Foreskin keratinocyte (primary cell): ENCODE data around the genes SMIM26, DTD1 and XRN2.

DNA sequence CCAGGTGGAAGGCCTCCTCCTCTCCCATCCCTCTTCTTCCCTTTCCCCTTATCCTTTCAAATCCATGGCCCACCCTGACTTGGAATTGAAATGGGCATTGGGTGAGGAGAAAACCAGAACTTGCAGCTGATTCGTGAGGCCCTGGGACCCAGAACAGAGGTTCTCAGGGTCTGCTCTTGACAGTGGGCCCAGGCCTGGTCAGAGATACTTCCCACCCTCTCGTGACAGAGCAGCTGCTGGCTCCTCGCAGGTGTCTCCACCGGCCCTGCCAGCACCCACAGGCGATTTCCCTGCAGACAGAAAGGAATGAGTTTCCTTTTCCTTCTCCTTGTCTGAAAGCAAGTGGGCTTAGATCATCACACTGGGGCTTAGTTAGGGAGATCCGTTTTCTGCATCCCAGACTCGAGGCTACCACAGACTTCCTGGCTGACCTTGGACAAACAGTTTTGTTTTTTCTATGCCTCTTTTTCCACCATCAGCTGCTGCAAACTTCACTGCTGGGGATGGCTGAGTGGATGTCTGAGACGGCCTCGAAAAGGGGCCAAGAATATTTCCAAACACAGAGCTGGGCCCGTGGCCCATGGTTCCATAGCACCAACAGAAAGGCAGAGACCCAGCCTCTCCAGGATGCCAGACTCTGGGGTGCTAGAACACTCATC lies 86.4 kb downstream of the BANF2 start:
- RAMPAGE, total RNA, result no peak

DNA sequence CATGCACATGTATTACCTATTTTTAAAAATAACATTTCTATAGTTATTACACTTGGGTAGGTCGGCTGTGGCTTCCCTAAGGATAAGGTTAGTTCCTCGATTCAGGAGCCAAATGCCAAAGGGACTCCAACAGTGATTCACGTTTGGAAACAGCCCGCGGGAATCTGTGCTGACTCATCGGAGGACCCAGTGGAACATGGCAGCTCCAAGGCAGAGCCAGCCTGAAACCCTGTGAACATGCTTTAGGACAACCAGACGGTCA lies 133.4 kb downstream of the SNX5 start:
- RAMPAGE, total RNA, result no peak

GRCh38 chr20:17849360-17850503 lies 118.9 kb downstream of the SNX5 start:
- RAMPAGE, total RNA, result no peak

- RAMPAGE, total RNA, result no peak
Observed at GRCh38 chr20:17962484-17963441, 5.8 kb downstream of the SNX5 start.

- RAMPAGE, total RNA, result start-site peak on the plus strand at chr20:18567427-18567443, 84 and 80 reads in 2 replicates
Observed at GRCh38 chr20:18566798-18567865, at the start of gene SMIM26. Gene SMIM26, plus strand, starts transcription at chr20:18567432.

DNA sequence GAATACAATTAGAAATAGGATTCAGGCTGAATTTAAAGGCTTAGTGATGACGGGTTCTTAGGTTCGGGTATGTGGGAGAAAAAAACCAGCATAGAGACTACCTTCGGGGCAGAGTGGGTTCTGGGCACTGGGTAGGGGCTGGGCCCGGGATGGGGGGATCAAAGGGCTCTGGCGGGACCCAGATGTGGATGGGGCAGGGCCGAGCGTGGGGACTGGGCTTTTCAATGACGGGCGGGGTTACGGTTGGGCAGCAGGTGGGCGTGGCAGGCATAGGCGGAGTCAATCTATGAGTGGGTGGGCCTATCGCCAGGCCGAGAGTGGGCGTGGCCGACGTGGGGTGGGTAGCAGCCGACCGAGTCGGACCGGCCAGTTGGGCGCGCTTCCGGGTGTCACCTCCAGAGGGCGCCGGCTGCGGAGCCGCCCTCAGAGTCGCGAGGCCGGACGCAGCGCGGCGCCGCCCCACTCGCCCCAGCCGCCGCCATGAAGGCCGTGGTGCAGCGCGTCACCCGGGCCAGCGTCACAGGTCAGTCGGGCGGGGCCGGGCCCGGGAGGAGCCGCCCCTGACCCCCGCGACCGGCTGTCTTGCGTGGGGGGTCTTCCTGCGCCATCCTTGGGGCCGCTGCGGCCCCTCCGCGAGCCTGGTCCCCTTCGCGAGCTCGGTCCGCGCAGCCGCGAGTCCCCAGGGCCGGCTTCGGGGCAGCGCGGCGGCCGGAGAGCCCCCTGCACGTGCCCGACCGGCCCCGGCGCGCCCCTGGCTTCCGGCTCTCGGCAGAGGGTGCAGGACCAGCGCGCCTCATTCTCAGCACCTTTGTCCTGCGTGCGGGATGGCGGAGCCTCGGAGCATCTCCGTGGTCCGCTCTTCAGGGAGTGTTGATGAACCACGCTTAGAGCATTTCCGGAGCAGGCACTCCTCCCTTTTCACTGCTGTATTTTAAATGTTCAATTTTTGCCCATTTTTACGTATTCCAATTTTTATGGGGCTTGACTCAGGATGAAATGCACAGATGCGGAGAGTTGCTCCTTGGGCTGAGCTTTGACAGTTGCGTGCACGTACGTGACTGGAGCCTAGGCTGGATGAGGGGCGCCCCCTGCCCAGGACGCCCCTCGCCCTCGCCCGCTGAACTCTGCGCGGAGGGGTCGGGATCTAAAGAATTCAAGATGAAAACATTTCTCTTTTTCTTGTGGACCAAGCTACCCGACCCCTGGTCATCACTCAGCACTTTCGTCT lies at the start of gene DTD1:
Gene DTD1 (plus strand): TSS at position 462 of the 1,228 bp plus-strand sequence.
- RAMPAGE, total RNA, result start-site peak on the plus strand centred at position 442 of the sequence, 68 bp wide, 149 and 163 reads in 2 replicates

DNA sequence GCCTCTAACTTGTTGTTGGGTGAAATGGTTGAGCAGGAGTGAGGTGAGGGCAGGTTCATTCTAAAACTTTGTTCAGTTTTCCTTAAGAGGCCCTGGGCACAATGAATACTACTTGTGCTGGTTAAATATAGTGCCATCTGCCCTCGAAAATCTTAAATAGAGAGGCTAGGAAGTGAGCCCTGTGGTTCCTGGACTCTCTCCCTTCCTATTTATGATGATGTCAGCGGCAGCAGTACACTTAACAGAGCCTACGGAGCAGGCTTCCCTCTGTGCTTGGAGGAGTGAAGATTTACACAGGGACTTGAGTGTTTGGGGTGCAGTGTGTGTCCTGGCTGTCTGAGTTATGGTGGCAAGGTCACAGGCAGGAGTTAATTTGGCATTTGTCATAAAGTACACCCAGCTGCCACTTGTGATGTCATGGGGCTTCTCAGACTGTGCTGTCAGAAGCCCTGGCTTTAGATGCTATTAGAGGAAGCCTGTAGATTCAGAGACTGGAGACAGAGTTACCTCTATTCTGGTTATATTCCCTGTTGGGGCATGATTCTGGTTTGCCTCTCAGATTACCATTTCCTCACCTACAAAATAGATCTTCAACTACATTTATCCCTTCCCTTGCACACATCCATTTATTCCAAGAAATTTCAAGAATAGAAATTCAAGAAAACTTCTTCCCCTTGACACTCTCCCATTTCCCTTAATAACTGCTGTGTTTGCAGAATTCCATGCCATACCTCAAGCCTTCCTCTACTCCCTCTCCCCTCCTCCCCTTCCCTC lies 72.0 kb downstream of the SLC24A3 start:
- RAMPAGE, total RNA, result no peak

GRCh38 chr20:19875826-19876158 lies 117.7 kb downstream of the RIN2 start:
- RAMPAGE, total RNA, result no peak

DNA sequence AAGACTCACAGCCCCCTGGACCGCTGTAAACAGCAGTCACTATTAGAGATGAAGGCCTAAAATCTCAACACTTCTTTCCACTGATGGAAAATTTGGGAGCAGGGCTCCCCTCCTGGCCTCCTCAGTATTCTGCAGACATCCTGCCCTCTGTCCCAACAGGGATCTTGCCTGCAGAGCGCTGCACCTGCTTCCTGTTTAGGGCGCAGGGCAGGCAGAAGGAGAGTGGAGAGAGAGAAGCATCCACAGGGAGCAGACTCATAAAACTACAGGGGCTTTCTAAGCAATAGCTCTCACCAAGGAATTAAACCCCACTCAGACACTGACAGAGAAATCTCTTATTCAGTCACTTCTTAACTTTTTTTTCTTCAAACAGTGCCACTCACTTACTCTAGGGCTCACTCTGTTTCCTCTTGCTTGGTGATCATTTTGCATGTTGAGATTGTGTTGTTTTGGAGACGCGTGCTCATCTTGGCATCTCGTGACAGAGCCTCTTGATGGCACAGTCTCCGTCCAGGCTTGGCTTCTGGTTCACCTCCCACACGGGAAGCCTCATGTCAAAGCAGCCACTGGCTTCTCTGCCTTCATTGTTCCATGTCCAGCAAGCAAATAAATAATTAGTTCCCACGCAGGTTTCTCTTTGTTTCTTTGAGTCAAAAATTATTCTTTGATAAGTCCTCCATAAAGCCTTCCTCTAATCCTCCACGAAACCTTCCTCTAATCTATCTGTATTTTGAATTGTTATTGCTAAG lies 153.1 kb upstream of the INSM1 start:
- RAMPAGE, total RNA, result no peak

DNA sequence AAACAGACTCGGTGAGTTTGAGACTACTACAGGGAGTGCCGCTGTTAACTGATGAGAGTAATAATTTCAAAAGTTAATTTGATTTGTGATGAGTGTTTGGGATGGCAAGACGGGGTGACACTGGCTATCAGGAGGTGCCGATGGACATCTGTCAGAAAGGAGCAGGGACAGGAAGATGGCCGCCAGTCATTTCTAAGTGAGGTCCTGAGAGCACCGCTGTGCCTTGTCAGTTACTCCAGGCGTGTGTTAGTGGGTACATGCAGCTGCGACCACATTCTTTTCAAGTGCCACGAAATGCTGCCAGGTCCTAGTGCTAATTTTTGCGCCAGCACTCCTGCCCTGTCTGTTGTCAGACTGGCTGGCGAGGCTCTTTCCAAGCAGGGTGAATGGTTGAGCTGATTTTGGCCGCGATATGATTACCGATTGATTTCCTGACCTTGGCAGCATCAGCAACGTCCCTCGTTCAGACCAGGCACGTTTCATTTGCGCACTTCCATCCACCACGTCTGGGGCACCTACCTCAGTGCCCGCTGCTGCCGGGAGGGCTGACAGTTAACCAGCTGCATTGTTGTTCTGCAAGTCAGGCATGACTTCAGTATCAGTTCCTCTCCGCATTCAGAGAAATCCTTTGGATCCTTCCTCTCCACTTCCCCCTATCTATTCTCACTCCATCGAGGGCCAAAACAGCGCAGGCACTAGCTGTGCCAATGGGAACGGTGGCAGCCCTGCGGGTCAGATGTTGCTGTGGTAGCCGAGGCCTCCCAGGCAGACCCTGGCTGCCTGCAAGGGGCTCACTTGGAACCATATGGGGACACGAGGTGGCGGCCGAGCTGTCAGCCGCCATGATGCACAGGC lies 64.4 kb upstream of the INSM1 start:
- RAMPAGE, total RNA, result no peak

- RAMPAGE, total RNA, result no peak
Observed at GRCh38 chr20:20520813-20521480, 153.0 kb downstream of the INSM1 start.

DNA sequence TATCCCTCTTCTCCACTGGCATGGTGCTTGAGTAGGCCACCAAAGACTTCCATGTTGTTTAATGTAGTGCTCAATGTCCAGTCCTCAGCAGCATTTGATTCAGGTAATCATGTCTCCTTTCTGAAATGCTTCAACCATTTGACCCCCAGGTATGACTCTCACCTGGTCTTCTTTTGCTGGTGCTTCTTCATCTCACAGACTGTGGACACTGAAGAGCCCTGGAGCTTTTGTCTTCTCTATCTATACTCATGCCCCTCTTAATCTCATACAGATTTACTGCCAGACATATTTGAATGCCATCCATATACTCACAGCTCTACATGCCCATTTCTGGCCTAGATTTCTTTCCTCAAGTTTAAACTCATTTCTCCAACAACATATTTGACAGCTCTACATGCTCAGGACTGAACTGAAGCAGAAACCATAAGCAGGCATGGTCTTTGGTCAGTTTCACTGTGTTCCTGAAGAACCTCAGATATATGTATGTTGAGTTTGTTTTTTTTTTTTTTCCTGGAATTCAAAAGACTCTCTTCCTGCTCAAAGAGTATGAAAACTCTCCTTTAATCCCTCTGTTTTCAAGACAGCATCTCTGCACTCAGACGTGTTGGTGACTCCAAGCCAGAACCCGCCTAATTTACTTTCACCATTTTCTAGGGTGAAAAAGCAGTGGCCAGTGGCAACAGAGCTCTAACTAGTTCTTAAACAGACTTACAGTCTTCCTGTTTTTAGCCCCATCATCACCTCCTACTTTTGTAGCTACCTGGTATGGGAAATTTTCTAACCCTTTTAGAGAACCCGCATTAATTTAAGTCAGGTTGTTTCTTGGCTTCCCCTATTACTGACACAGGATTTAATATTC lies 137.3 kb downstream of the RALGAPA2 start:
- RAMPAGE, total RNA, result no peak

DNA sequence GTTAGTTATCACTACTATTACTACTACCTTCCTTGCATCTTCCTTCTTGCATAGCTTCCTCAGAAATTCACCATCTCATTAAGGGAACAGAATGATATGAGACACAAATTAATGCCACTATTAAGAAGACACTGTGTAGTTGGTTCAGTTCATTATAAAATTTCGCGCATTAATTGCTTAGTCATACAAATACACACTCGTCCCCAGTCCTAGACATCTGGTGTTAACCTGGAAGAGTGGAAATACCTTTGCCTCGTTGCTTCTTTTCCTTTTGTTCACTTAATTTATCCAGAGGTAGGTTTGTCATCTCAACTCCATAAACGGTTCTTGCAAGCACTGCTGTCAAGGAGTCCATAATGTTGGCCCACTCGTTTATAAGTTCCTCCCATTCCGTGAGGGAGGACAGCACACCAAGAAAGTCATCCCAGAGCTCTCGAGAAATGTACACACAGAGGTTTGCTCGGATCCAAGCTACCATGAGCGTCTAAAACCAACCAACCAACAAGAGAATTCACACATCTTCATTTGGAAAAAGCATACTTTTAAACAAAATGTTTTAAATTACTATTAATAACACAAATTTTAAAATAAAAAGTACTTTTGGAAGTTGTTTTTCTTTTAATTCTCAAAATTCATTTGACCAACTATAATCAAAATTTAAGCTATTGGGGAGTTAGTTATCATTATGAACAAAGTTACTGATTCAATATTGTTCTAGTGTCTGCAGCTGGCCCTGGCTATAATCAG lies 107.3 kb downstream of the RALGAPA2 start:
- RAMPAGE, total RNA, result no peak

DNA sequence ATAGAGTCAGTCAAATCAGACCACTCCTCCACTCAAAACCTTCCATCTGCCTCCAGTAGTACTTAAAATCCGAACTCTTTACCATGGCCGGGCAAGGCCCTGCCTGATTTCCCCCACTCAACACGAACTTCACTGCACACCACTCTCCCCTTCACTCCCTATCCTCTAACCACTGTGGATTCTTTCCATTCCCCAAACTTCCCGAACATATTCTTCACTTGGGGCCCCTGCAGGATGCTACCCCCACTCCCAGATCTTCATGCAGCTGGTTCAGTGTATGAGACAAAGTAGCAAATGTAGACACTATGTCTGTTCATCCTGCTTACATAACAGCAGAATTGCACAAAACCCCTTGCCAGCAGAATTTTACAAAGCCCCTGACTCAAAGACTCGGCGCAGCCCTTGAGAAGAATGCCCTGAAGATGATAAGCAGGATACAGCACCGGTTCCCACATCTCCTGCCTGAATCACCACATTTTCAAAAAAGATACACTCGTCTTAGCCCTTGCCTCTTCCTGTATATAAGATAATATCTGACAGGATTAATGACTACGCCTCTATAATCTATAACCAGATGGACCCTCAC lies 29.0 kb downstream of the RALGAPA2 start:
- RAMPAGE, total RNA, result no peak

DNA sequence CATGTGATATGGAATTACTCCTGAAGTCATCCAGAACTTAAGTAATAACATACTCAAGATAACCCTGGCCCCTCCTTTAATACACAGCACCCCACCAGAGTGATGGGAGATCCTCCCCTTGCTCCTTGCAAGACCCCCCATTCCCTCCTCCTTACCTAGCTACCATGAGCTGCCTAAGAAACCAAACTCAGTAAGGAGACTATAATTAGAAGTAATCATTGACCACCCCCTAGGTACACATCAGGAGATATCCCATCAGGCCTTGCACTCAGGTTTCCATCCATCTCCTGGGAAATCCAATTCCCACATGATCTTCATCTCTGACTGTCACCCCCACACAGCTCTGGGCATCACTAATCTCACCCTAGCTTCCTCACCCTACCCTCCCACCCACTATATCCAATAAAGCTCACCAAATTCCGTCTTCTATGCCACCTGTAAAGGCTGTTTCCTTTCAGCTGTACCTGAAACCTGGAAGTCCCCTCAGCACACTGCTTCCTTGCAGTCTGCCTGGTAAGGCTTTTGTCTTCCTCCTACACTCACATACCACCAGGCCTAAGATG lies 22.2 kb downstream of the RALGAPA2 start:
- RAMPAGE, total RNA, result no peak

GRCh38 chr20:20690750-20691070 lies 21.7 kb downstream of the RALGAPA2 start:
- RAMPAGE, total RNA, result no peak

DNA sequence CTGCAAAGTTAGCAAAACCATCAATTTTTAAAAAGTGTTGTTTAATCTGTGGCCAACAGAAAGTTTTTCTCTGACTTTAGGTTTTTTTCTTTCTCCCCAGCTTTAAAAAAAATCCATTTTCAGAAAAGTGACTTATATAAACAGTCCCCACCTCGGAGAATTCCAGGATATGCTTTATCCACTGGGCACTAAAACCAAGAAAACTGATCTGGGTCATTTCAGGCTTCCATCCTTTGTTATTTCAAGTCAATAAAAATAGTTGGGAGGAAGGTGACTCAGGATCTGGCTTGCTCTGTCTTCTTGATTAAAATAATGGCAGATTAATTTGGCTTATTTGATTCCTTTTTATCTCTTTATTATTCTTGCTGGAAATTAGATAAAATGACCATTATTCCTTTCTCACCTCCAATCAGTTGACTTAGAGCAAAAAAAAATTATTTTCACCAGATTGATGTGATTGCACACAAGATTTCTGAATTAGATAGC lies 19.2 kb upstream of the RALGAPA2 start:
- RAMPAGE, total RNA, result no peak

DNA sequence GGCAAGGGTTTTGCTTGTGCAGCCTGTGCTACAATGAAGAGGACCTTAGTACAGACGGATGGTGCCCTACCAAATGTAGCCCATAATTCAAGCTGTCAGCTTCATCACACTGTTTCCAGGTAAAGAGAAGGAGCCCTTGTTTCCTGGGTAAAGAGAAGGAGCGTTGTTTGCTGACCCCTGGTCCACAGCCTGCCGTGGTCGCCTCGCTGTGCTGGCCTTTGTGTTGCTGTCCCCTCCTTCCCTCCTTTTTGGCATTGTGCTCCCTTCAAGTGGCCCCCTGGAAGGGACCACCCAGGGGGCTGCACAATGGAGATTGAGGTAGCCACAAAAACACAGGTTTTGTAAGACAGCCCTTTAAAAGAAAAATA lies 63.7 kb downstream of the KIZ start:
- RAMPAGE, total RNA, result no peak

DNA sequence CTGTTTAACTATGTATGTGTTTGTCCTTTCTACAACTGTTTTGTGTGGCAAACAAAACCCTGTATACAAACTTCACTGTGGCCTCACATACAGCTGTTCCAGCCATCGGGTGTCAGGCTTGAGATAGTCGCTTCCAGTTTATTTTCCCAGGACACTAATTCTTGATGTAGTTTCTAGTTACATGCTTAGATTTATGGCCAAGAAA lies 64.0 kb downstream of the KIZ start:
- RAMPAGE, total RNA, result no peak

GRCh38 chr20:21303089-21303924 lies at the start of gene XRN2:
Gene XRN2, plus strand, starts transcription at chr20:21303331.
- RAMPAGE, total RNA, result start-site peak on the plus strand at chr20:21303331-21303391, 595 and 316 reads in 2 replicates